Epithelial cell of alveolus of lung (primary cell): ENCODE measurements around the genes MAPKAPK5 and RPL6.

DNA sequence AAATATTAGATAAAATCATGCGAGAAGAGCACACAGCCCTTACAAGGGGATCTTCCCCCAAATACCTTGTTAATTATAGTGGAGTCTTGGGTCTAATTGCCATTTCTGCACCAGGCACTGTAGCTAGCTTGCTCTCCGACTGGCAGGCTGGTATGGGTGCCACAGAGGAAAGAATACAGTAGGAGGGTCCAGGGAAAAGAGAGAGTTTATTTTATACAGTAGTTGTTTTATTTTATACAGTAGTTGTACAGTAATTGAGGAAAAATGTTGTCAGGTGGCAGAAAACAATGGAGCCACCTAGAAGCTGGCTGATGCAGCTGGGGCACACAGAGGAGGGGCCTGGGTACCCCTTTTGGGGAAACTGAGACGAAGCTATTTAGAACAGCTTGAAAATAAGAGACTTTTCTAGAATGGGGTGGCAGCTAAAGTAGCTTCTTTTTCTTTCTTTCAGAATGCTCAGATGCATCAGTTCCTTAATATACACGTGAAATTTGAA, 34.7 kb downstream of the TCTN1 start:
- RAMPAGE, long total RNA = no peak
- RRBS = no CpG with 5 or more reads among the region's 4 CpGs

DNA sequence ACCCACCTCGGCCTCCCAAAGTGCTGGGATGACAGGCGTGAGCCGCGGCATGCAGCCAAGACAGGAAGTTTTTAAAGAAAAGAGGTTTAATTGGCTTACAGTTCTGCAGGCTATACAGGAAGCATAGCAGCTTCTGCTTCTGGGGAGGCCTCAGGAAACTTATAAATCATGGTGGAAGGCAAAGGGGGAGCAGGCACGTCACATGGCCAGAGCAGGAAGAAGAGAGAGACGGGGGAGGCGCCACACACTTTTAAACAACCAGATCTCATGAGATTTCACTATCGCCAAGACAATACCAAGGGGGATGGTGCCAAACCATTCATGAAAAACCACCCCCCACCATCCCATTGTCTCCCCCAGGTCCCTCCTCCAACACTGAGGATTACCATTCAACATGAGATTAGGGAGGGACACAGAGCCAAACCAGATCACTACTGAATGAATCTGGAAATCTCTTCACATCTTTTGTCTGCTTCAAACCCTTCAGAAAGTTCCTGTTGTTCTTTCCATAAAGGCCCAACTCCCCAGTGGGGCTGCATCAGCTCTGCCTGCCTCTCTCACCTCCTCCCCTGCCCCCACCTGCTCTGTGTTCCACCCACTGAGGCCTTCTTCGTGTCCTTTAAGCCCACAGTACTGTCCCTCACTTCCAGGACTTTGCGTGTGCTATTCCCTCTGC, 14.2 kb downstream of the CCDC63 start:
- RAMPAGE, long total RNA = no peak
- RRBS = no CpG with 5 or more reads among the region's 10 CpGs

DNA sequence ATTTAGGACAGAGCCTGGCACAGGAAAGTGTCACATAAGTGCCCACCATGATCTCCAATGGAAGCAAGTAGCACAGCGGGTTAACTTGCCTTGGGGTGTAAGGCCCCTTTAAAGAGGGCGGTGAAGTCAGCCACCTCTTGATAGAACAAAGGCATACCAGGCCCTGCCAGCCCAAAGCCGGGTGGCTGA, 8.2 kb upstream of the MYL2 start:
- RAMPAGE, long total RNA = no peak
- RRBS = no CpG with 5 or more reads among the region's 3 CpGs

- RAMPAGE, long total RNA = no peak
- RRBS = 1% methylated on average over 16 of the region's 53 CpGs
Observed at GRCh38 chr12:111033669-111034039, 311 bp upstream of the CUX2 start.

DNA sequence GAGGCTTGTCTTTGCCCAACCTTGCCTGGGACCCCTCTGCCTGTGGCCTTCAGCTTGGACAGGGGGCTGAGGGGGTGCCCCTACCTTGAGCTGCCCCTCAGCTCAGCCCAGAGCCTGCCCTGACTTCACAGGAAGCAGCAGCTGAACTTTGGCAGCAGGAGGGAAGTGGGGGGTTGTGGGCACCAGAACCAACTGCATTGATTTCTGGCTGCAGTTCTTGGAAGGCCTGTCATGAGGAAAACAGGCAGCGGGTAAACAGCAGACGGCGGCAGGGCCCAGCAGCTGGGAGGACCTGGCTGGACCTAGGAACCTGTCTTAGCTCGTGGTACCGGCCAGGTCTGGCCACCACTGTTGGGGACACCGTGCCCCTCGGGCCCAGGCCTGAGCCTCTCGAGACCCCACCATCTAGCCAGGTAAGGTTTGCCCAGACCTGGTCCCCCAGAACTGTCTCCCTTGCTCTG, 40.6 kb downstream of the CUX2 start:
- RAMPAGE, long total RNA = no peak
- RRBS = no CpG with 5 or more reads among the region's 8 CpGs

- RAMPAGE, long total RNA = no peak
- RRBS = no CpG with 5 or more reads among the region's 6 CpGs
Observed at GRCh38 chr12:111314835-111315414, 54.0 kb downstream of the PHETA1 start.

GRCh38 chr12:111411052-111411785, 5.5 kb downstream of the SH2B3 start:
- RAMPAGE, long total RNA = no peak
- RRBS = no CpG with 5 or more reads among the region's 8 CpGs

GRCh38 chr12:111434410-111435441, 29.0 kb downstream of the SH2B3 start:
- RAMPAGE, long total RNA = no peak
- RRBS = no CpG with 5 or more reads among the region's 25 CpGs

GRCh38 chr12:111436039-111436438, 30.3 kb downstream of the SH2B3 start:
- RAMPAGE, long total RNA = no peak
- RRBS = no CpG with 5 or more reads among the region's 7 CpGs

- RAMPAGE, long total RNA = no peak
- RRBS = no CpG with 5 or more reads among the region's 7 CpGs
Observed at GRCh38 chr12:111512923-111513965, 85.9 kb downstream of the ATXN2 start.

- RAMPAGE, long total RNA = no peak
- RRBS = no CpG with 5 or more reads among the region's 10 CpGs
Observed at GRCh38 chr12:111761108-111761665, 5.5 kb upstream of the ALDH2 start.

- RAMPAGE, long total RNA = no peak
- RRBS = no CpG with 5 or more reads among the region's 2 CpGs
Observed at GRCh38 chr12:111767744-111768067, 973 bp downstream of the ALDH2 start.

- RAMPAGE, long total RNA = start-site peak on the minus strand at chr12:111841896-111841953, 198 and 37 reads in 2 replicates
- RRBS = no CpG with 5 or more reads among the region's 11 CpGs
Observed at GRCh38 chr12:111841783-111841967, 353 bp upstream of the MAPKAPK5 start.

GRCh38 chr12:111841968-111842525, at the start of gene MAPKAPK5:
MAPKAPK5 (plus strand) TSS chr12:111842228.
- RAMPAGE, long total RNA = no peak
- RRBS = no CpG with 5 or more reads among the region's 69 CpGs

- RAMPAGE, long total RNA = no peak
- RRBS = no CpG with 5 or more reads among the region's 4 CpGs
Observed at GRCh38 chr12:111885651-111886119, 43.7 kb downstream of the MAPKAPK5 start.

DNA sequence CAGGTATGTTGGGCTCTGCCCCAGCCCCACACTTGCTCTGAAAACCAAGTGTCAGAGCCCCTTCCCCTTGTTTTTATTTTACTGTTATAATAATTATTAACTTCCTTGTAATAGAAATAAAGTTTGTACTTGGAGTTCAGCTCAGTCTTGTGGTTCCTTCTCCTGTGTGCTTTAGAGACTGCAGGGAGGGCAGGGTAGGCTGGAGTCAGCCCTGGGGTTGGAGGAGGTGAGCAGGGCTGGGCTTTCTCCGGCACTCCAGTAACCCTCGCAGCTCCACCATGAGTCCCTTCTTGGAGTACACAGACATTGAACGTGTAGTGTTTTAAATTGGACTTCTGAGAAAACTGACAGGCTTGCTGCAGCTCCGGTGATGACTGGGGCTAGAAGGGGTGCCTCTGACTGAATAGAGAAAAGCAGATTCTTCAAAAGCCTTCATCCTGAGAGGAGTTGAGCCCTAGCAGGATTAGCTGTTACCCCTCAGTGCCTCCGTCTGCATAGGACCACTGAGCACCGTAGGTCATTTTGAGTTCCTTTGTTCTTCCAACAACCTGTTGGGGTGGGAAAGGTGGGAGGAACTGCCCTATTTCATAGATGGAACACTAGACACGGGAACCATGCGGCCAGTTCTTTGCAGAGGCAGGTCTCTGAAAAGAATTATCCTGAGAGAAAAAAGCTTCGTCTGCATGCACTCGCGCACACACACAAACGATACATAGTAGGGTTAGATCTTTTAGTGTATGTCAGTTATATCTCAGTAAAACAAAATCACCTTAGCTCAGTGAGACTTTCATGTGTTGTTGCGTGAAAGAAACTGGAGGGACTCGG, 28.3 kb downstream of the TRAFD1 start:
- RAMPAGE, long total RNA = no peak
- RRBS = no CpG with 5 or more reads among the region's 14 CpGs

GRCh38 chr12:112164089-112164529, 38.7 kb downstream of the TRAFD1 start:
- RAMPAGE, long total RNA = no peak
- RRBS = 91% methylated on average over 2 of the region's 20 CpGs

GRCh38 chr12:112408742-112410026, at the start of gene RPL6:
RPL6 (minus strand) TSS chr12:112409605.
- RAMPAGE, long total RNA = start-site peak on the minus strand at chr12:112409588-112409606, 69,322 and 30,901 reads in 2 replicates
- RRBS = 0% methylated on average over 2 of the region's 56 CpGs

DNA sequence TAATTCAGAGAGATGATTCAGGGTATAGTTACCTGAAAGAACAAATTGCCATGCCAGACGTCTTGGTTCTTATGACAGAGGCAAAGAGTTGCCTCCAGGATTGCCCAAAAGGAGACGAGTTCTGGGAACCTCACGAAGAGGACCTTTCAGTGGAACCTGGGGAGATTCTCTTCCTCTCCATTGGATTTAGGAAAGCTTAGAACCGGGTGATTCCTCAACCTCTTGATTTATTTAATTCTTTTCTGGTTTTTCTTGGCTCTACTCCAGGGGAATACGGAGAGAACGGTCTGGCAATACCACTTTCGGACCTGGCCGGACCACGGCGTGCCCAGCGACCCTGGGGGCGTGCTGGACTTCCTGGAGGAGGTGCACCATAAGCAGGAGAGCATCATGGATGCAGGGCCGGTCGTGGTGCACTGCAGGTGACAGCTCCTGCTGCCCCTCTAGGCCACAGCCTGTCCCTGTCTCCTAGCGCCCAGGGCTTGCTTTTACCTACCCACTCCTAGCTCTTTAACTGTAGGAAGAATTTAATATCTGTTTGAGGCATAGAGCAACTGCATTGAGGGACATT, 67.5 kb downstream of the PTPN11 start:
- RAMPAGE, long total RNA = no peak
- RRBS = no CpG with 5 or more reads among the region's 15 CpGs

GRCh38 chr12:112924893-112925507, 13.3 kb upstream of the OAS3 start:
- RAMPAGE, long total RNA = no peak
- RRBS = no CpG with 5 or more reads among the region's 8 CpGs